GM23338 (cell line): ENCODE results near the genes PPP1R14A and MAP4K1.

GRCh38 chr19:38004240-38004473, 97.1 kb downstream of the SIPA1L3 start:
- PRO-cap, result no peak
- RAMPAGE, long total RNA, result no peak

GRCh38 chr19:38005430-38006882, 98.9 kb downstream of the SIPA1L3 start:
- PRO-cap, result no peak
- RAMPAGE, long total RNA, result no peak

GRCh38 chr19:38024904-38025696, 118.1 kb downstream of the SIPA1L3 start:
- PRO-cap, result bidirectional peak, plus-strand start at chr19:38025252, minus-strand start at chr19:38025058
- RAMPAGE, long total RNA, result no peak

GRCh38 chr19:38209994-38210951, 13.7 kb downstream of the DPF1 start:
- PRO-cap, result bidirectional peak, plus-strand start at chr19:38210859, minus-strand start at chr19:38210645
- RAMPAGE, long total RNA, result no peak

GRCh38 chr19:38251218-38252280, 4.6 kb downstream of the PPP1R14A start:
- PRO-cap, result no peak
- RAMPAGE, long total RNA, result no peak

- PRO-cap, result bidirectional peak, plus-strand start at chr19:38256270, minus-strand start at chr19:38256189; bidirectional peak, plus-strand start at chr19:38256537, minus-strand start at chr19:38256374
- RAMPAGE, long total RNA, result no peak
Observed at GRCh38 chr19:38256081-38256865, at the start of gene PPP1R14A. TSS of gene PPP1R14A (minus strand) at chr19:38256374.

DNA sequence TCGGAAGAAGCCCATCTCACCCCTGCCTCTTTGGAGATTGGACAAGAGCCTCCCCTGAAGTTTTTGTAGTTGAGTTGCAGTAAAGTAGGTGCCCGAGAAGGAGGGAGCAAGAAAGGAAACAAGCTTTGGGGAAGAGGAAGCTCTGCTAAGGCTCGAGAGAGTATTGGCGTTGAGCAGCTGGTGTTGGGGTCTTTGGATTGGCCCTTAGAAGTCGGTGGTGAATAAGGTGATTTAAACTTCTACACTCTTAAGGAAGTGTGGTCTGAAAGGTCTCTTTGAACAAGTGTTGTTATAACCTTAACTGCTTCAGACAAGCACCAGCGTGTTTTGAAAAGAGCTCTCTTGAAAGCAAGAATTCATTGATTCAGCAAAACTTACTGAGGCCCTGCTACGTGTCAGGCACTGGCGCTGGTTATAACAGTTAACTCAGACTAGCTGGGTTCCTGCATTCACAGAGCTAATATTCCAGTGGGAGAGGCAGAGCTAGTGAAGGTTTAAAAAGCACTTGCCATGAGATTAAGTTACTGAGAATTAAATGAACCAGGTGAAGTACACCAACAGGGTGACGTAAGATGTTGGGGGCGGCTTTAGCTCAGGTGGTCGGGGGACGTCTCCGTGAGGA, 1.2 kb downstream of the SPINT2 start:
- PRO-cap, result no peak
- RAMPAGE, long total RNA, result no peak

GRCh38 chr19:38327619-38328195, 7.9 kb upstream of the CATSPERG start:
- PRO-cap, result no peak
- RAMPAGE, long total RNA, result no peak

DNA sequence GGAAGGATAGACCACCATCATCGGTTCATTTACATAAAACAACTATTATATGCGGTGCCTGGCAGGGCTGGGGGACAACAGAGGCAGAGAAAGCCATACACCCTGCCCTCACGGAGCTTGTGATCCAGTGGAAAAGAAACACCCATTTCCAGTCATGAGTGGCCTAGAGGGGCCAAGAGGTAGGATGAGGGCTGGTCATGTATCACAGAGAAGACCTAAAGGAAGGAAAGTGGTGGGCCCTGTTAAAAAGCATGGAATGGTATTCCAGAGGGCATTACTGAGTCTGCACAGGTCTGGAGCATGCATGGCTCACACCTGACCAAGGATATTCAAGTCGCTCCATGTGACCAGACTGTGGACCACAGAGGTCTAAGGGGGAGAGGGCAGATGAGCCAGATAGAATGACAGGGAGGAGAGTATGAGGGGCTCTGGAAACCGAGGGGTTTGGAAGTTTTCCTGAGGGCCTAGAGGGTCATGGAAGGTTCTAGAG, 2.0 kb upstream of the CATSPERG start:
- PRO-cap, result no peak
- RAMPAGE, long total RNA, result no peak

GRCh38 chr19:38375653-38376682, 1.6 kb downstream of the PSMD8 start:
- PRO-cap, result no peak
- RAMPAGE, long total RNA, result no peak

DNA sequence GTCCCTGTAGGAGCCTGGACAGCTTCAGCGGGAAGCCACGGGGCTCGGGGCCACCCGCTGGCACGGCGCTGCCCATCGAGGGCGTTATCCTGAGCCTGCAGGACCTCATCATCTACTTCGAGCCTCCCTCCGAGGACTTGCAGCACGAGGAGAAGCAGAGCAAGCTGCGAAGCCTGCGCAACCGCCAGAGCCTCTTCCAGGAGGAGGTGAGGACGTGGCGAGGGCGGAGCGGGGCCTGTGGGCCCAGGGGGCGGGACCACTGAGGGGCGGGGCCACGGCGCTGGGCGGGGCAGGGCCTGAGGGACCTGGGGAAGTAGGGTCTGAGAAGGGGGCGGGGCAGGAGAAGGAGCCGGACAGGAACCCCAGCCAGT, 19.3 kb downstream of the RYR1 start:
- PRO-cap, result unidirectional peak, minus-strand start at position 203 of the sequence
- RAMPAGE, long total RNA, result no peak

- PRO-cap, result no peak
- RAMPAGE, long total RNA, result start-site peak on the minus strand at chr19:38617931-38618063, 17 and 5 reads in 2 replicates
Observed at GRCh38 chr19:38617755-38618562, at the start of gene MAP4K1. TSS of gene MAP4K1 (minus strand) at chr19:38617953.

DNA sequence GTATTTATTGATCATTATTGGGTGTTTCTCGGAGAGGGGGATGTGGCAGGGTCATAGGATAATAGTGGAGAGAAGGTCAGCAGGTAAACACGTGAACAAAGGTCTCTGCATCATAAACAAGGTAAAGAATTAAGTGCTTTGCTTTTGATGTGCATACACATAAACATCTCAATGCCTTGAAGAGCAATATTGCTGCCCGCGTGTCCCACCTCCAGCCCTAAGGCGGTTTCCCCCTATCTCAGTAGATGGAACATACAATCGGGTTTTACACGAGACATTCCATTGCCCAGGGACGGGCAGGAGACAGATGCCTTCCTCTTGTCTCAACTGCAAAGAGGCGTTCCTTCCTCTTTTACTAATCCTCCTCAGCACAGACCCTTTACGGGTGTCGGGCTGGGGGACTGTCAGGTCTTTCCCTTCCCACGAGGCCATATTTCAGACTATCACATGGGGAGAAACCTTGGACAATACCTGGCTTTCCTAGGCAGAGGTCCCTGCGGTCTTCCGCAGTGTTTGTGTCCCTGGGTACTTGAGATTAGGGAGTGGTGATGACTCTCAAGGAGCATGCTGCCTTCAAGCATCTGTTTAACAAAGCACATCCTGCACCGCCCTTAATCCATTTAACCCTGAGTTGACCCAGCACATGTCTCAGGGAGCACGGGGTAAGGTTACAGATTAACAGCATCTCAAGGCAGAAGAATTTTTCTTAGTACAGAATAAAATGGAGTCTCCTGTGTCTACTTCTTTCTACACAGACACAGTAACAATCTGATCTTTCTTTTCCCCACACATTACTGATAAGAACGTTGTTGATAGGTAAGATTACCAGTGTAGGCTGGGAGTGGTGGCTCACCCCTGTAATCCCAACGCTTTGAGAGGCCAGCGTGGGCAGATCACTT, 12.6 kb downstream of the EIF3K start:
- PRO-cap, result no peak
- RAMPAGE, long total RNA, result no peak

GRCh38 chr19:38651000-38651870, 3.8 kb downstream of the ACTN4 start:
- PRO-cap, result no peak
- RAMPAGE, long total RNA, result no peak

DNA sequence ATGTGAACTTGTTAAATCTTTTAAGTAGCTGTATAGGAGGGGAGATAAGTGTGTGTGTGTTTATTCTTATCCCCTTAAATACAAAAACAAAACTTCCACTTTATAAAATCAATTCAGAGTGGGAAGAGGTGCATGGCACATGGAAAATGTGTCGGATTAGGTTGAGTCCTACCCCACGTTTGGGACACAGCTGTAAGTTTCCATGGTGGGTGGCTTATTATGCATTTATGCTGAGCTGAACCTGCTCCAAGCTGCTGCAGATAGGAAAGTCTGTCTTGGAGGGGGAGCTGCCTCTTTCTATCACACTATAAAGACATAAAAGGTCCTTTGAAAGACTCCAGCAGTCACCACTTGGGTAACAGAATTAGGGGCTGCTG, 15.1 kb downstream of the ACTN4 start:
- PRO-cap, result no peak
- RAMPAGE, long total RNA, result no peak

- PRO-cap, result no peak
- RAMPAGE, long total RNA, result no peak
Observed at GRCh38 chr19:38671601-38672312, 24.3 kb downstream of the ACTN4 start.

DNA sequence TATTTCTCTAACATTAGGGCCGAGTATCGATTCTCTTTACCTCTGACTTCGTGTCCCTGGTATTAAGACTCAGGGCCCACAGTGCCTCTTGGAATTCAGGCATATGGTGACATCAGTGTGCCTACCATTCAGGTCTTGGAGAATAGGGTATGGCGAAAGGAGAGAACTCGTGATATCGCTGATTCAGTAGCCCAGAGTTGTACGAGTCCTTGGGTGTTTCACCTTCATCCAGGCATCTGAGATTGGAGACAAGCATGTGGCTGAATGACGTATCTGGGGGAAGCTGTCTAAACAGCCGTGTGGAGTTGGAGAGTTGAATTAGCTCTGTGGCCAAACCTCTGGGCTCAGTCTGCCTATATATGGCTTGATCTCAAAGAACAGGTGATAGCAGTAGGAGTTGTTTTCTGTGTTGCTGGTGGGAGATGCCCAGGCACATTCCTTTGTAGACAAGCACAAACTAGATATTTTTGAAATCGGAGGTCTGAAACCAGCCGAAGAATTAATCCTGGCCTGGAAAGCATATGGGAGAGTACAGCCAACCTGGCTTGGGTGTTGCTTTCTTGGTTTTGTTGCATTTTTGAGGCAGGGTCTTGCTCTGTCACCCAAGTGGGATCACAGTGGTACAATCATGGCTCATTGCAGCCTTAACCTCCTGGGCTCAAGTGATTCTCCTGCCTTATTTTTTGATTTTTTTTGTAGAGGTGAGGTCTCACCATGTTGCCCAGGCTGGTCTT, 27.4 kb downstream of the ACTN4 start:
- PRO-cap, result bidirectional peak, plus-strand start at position 490 of the sequence, minus-strand start at position 328 of the sequence
- RAMPAGE, long total RNA, result no peak

GRCh38 chr19:38690707-38691207, 43.3 kb downstream of the ACTN4 start:
- PRO-cap, result no peak
- RAMPAGE, long total RNA, result no peak

- PRO-cap, result no peak
- RAMPAGE, long total RNA, result no peak
Observed at GRCh38 chr19:38695851-38697057, 48.0 kb downstream of the CAPN12 start.

- PRO-cap, result no peak
- RAMPAGE, long total RNA, result no peak
Observed at GRCh38 chr19:38706770-38707313, 37.4 kb downstream of the CAPN12 start.